ENCODE measurements around a stretch of chr21.

GRCh38 chr21:46150428-46150999, 4.9 kb downstream of the FTCD start:
- PRO-cap: no peak

DNA sequence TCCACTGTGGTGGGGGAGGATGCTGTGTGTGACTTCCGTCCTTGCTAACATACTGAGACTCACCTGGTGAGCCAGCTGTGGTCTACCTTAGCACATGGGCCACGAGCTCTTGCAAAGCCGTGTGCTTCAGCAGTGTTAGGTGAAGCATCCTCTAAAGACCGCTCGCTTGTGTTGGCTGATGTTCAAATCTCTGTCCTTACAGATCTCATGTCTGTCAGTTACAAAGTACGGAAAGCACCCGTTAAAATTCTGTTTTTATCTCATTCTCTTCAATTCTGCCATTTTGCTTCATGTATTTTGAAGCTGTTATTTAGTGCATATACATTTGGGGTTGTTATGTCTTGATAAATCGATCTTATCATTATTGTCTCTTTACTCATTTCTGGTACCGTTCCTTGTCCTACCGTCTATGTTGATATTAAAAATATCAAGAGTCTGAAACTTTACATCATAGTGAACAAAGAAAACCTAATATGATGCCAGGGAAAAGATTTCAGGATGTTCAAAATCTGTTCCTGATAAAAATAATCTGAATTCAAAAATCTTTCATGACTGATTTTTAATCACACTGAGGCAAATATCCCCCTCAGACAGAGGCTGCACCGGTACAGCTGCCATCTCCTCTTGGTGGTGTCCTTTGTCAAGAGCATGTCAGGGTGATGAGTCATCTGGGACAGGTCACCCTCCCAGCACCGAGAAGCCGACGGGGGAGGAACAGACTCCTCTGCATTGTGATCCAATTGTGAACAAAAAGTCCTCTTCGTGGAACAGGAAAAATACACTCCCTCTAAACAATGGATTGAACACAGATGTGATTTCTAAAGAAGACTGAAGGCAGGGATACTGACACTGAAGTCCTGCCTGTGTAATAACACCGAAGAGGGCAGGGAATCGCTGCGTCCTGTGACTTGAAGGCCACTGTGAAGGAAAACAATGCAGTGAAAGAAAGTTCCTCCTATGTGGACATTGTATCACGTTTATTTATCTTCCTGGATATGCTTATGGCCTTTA, 4.0 kb upstream of the SPATC1L start:
- PRO-cap: no peak

- PRO-cap: no peak
Measured at GRCh38 chr21:46376713-46377527, 53.0 kb downstream of the PCNT start.

DNA sequence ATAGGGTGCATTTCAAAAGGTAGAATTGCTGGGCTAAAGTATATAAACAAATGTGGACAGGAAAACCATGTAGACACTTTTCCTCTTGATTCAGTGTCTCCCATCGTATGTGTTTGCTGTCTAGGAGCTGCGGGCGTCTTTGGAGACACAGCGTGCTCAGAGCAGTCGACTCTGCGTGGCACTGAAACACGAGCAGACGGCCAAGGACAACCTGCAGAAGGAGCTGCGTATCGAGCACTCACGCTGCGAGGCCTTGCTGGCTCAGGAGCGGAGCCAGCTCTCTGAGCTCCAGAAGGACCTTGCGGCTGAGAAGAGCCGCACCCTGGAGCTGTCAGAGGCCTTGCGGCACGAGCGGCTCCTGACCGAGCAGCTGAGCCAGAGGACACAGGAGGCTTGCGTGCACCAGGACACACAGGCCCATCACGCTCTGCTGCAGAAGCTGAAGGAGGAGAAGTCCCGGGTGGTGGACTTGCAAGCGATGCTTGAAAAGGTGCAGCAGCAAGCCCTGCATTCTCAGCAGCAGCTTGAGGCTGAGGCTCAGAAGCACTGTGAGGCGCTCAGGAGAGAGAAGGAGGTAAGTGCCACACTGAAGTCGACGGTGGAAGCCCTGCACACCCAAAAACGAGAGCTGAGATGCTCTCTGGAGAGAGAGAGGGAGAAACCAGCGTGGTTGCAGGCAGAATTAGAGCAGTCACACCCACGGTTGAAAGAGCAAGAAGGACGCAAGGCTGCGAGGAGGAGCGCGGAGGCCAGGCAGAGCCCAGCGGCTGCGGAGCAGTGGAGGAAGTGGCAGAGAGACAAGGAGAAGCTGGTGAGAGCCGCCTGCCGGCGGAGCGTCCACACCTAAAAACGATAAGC, 27.1 kb upstream of the DIP2A start:
- PRO-cap: no peak

GRCh38 chr21:46480159-46481175, 21.8 kb downstream of the DIP2A start:
- PRO-cap: no peak

Data from WTC11 (cell line).